Transverse colon (tissue), 4 donors: Measurements from ENCODE around the genes STX18, STK32B and CRMP1.

GRCh38 chr4:3984647-3985206 is 218.5 kb downstream of the ADRA2C start:
- PRO-cap, result no peak
- RAMPAGE, long total RNA, 4 experiments, result no peak in any of the 4 experiments

DNA sequence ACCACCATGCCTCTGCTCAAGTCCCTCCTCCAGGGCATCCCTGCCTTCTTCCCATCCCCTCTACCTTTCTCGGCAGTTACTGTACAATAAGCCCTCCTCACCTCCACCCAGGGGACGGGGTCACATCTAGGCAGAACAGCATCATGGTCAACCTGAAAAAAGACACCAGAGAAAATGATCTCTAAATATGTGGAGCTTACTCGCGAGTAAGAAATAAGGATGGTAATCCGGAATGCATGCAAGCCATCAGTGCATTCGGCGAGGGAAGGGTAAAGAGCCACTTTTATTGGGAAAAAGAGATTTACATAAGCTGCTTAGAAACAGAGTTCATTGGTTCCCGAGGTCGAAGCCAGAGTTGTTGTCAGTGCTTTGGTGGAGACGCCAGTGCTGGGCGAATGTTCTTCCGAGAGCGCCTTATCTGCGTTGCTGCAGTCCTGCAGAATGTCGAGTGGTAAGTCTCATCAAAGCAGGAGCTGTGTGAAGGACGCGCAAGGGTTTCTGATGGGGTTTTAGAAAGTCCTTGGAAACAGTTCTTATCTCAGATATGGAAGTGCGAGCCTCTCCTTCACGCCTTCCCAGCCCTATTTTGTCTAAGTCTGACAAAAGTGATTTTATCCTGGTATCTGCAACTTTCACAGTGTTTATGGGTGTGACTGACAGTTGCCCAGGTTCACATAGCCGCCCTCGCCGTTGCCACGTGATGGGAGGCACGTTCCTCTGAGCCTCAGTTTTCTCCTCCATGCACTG is 47.5 kb upstream of the NSG1 start:
- PRO-cap, result no peak
- RAMPAGE, long total RNA, 4 experiments, result no peak in any of the 4 experiments

- PRO-cap, result no peak
- RAMPAGE, long total RNA, 4 experiments, result no peak in any of the 4 experiments
Observed at GRCh38 chr4:4389588-4389834, 2.6 kb downstream of the NSG1 start.

- PRO-cap, result bidirectional peak, plus-strand start at chr4:4542149, minus-strand start at chr4:4542048; unidirectional peak, minus-strand start at chr4:4542340; bidirectional peak, plus-strand start at chr4:4542469, minus-strand start at chr4:4542340
- RAMPAGE, long total RNA, 4 experiments, result start-site peak on the plus strand in 4 of 4 experiments, at chr4:4542130-4542219 at its widest, 19 to 64 reads per replicate; start-site peak on the minus strand in 4 of 4 experiments, at chr4:4541962-4542028 at its widest, 41 to 879 reads per replicate
Observed at GRCh38 chr4:4541656-4542659, at the start of gene STX18. TSS of gene STX18 (minus strand) at chr4:4542048.

- PRO-cap, result no peak
- RAMPAGE, long total RNA, 4 experiments, result no peak in any of the 4 experiments
Observed at GRCh38 chr4:4865295-4865735, 5.8 kb downstream of the MSX1 start.

DNA sequence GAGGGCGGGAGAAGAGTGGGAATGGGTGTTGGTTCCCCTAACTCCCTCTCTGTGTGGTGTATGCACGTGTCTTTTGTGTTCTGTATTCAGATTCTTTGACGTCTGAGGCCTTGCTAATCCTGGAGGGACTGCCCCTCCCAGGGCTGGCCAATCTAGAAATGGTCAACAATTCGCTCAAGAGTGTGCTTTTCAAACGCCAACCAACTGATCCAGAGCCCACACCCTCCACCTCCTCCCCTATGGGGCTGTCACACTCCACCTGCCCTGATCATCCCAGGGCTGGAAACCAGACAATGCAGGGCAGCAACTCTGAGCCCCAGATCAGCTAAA is 37.3 kb downstream of the CYTL1 start:
- PRO-cap, result no peak
- RAMPAGE, long total RNA, 4 experiments, result no peak in any of the 4 experiments

GRCh38 chr4:5051080-5051957 is at the start of gene STK32B:
TSS of gene STK32B (plus strand) at chr4:5051480.
- PRO-cap, result no peak
- RAMPAGE, long total RNA, 4 experiments, result start-site peak on the plus strand in 1 of 4 experiments, at chr4:5051483-5051529 at its widest, 7 reads per replicate

GRCh38 chr4:5526028-5526450 is 182.3 kb downstream of the EVC2 start:
- PRO-cap, result no peak
- RAMPAGE, long total RNA, 4 experiments, result no peak in any of the 4 experiments

DNA sequence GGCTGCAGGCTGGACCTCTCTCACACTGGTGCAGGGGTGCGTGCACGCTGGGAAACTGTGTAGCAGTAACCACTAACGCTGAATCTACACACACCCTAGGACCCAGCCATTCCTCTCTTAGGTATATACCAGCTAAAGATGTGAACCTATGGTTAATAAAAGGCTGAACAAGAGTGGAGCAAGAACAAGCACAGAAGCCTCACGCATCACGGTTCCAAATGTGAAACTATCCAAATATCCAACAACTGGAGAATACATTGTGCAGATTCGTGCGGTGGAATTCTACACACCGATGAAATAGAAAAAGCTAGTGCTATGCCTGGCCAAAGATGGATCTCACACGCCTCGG is 48.2 kb downstream of the CRMP1 start:
- PRO-cap, result no peak
- RAMPAGE, long total RNA, 4 experiments, result no peak in any of the 4 experiments

DNA sequence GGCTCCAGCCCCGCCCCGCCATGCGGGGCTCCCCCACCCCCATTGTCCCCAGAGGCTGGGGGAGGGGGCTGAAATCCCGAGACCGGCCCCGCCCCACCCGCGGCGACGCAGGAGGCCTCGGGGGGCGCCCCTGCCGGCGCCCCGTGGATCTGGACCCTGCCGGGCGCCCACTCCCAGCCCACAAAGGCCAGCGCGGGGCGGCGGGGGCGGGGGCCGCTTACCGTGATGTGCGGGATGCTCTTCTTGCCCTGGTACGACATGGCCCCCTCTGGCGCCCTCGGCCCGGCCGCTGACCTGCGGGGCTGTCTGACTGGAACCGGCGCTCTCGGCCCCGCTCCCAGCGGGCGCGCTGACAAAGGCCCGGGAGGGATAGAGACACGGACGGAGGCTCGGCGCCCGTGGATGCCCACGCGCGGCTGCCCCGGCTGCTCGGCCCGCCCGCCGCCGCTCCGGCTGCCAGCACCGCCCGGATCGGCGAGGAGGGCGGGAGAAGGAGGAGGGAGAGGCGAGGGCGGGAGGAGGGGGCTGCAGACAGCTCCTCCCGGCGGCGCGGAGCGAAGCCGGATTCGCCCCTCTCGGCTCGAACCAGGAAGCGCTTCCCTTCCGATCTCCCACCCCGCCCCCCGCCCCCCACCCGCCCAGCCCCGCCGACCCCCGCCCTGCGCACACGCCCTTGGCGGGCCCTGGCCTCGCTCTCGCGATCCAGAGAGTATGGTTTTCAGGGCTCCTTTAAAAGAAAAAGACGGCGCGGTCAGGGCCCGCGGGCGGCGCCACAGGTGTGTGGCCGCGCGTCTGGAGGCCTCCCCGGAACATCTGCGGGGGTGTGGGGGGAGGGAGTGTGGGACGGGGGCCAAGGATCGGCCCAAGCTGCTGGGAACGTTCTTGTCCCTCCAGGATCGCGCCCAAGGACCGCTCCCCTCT is 4.6 kb downstream of the CRMP1 start:
- PRO-cap, result no peak
- RAMPAGE, long total RNA, 4 experiments, result no peak in any of the 4 experiments

- PRO-cap, result no peak
- RAMPAGE, long total RNA, 4 experiments, result no peak in any of the 4 experiments
Observed at GRCh38 chr4:5892552-5893548, at the start of gene CRMP1. TSS of gene CRMP1 (minus strand) at chr4:5893086.

GRCh38 chr4:6324618-6325586 is 55.3 kb downstream of the WFS1 start:
- PRO-cap, result no peak
- RAMPAGE, long total RNA, 4 experiments, result no peak in any of the 4 experiments

DNA sequence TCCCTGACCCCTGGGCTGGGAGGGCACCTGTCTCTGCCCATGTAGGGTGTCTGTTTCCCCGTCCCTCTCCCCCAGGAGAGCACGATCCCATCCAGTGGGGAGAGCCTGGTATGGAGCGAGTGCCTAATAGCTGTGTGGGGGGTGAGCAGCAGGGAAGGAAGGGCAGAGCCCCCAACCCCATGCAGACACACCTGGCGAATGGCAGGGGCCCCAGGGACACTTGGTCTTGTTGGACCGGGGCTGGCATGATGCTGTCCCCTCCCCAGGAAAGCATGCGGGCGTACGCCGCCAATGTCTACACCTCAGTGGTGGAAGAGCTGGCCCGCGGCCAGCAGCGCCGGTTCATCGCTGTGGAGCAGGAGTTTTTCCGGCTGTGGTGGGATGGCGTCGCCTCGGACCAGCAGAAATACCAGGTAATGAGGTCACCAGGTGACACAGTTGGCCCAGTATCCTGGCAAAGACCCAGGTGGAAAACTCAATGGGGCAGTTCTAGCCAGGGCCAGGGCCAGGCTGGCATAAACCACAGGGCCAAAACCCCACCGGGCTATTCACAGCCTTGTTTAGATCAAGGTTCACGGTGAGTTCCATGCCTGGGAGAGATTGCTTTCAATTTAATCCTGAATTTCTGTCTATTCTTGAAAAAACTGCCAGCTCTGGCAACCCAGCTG is 1.5 kb downstream of the MAN2B2 start:
- PRO-cap, result no peak
- RAMPAGE, long total RNA, 4 experiments, result no peak in any of the 4 experiments

DNA sequence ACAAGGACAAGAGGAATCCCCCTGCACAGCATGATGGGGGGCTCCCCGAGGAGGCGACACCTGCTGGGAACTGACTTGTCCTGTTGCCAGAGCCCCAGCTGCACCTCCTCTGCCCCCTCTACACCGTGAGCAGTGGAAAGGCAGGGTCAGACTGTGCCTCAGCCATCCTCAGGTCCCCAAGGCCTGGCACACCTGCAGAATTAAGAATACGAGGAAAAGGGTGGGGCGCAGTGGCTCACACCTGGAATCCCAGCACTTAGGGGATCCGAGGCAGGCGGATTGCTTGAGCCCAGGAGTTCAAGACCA is 25.6 kb upstream of the MRFAP1 start:
- PRO-cap, result no peak
- RAMPAGE, long total RNA, 4 experiments, result no peak in any of the 4 experiments

DNA sequence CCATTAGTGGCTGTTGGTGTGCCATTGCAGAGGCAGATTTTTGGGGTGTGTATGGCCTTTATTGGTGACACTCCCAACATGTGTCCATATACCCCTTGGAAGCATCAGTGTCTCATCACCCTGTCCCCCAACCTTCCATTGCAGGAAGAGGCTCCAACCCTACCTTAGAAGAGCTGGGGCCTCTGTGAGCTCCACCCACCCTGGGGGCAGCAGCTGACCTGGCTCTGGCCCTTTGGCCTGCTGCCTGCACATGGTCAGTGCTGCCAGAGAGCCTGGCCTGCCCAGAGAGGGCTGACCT is 27.5 kb upstream of the KIAA0232 start:
- PRO-cap, result no peak
- RAMPAGE, long total RNA, 4 experiments, result no peak in any of the 4 experiments

- PRO-cap, result no peak
- RAMPAGE, long total RNA, 4 experiments, result start-site peak on the plus strand in 1 of 4 experiments, at chr4:6795908-6796310 at its widest, 9 reads per replicate
Observed at GRCh38 chr4:6795739-6796535, 13.4 kb downstream of the KIAA0232 start.

- PRO-cap, result no peak
- RAMPAGE, long total RNA, 4 experiments, result start-site peak on the plus strand in 1 of 4 experiments, at chr4:6835041-6835092 at its widest, 7 reads per replicate
Observed at GRCh38 chr4:6834838-6835501, 52.4 kb downstream of the KIAA0232 start.

GRCh38 chr4:6848927-6849379 is 60.7 kb upstream of the TBC1D14 start:
- PRO-cap, result no peak
- RAMPAGE, long total RNA, 4 experiments, result start-site peak on the plus strand in 1 of 4 experiments, at chr4:6848899-6849178 at its widest, 45 reads per replicate

- PRO-cap, result no peak
- RAMPAGE, long total RNA, 4 experiments, result start-site peak on the plus strand in 1 of 4 experiments, at chr4:6852772-6852921 at its widest, 12 reads per replicate
Observed at GRCh38 chr4:6852629-6853396, 56.8 kb upstream of the TBC1D14 start.

GRCh38 chr4:6860803-6861792 is 48.5 kb upstream of the TBC1D14 start:
- PRO-cap, result no peak
- RAMPAGE, long total RNA, 4 experiments, result start-site peak on the plus strand in 2 of 4 experiments, at chr4:6860819-6861457 at its widest, 18 to 41 reads per replicate